Psoas muscle (tissue), 2 donors: Measurements from ENCODE around the genes OTOA, PDZD9 and SDR42E2.

DNA sequence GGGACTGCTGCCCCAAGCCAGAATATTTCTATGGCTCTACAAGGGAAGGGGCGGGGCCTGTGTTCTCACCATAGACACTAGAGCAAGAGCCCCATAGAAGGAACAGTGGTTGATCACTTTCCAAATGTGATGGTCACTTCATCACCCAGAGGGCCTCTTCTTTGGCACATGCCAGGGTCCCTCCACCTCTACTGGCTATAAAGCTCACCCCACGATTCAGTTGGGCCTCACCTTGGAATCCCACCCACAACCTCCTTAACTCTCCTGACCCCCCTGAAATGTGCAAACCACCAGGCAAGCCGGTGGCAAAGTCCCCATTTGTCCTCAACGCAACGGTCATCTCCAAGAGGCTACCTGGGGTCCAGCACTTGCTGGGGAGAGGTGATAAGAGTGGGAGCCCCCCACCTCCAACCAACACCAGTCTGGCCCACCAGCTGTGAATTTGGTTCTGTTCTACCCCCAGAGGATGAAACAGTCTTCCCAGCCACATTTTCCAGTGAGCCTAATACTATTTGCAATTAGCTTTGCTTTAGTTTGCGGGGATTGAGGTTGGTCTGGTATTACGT, 24.8 kb downstream of the GPRC5B start:
- PRO-cap, 2 experiments = no peak in any of the 2 experiments

DNA sequence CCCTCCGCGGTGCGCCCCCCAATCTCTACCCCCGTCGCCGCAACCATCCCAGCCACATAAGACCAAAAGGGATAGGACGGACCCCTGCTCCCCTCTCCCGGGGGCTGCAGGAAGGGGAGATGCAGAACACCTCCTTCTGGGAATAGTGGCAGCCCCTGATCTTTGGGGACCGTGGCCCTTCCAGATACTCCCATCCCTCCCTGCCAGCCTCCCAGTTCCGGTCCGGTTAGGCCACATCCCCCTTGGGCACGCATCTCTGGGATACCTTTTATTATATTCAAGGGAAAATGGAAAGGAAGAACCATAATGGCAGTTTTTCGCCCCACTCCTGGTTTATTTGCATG, 1.3 kb upstream of the GPRC5B start:
- PRO-cap, 2 experiments = no peak in any of the 2 experiments

DNA sequence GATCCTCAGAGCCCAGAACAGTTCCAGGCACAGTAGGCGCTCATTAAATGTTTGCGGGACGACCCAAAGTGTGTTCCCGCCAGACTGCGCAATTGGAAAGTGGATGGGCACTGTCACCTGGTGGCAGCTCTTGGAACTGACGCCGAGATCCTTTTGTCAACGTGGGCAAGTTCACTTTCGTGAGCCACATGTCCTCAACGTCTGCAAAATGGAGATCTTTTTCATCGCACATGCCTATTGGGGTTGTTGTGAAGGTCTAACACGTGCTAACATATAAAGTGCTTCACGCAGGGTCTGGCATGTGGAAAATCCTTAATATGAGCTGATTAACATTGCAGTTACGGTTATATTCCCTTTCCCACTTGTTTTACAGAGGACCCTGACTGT, 1.7 kb upstream of the GPRC5B start:
- PRO-cap, 2 experiments = no peak in any of the 2 experiments

DNA sequence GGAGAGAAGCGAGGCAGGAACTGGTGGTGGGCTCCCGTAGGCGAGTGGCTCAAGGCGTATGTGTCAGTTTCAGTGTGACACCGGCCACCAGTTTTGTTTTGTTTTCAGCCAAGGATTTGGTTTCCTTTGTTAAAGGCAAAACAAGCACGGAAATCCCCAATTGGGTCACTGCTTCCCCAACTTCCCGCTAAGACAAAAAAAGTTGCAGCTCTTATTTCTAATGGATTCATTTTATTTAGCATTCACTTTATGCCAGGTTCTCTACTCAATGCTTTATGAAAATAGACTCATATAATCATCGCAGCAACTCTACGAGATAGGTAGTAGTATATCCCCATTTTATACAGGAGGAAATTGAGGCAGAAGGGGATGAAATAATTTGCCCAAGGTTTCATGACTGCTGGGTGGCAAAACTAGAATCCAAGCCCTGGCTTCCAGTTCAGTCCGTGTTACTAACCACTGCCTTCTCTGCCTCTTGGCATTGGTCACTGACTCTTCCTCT, 110.4 kb downstream of the GP2 start:
- PRO-cap, 2 experiments = no peak in any of the 2 experiments

DNA sequence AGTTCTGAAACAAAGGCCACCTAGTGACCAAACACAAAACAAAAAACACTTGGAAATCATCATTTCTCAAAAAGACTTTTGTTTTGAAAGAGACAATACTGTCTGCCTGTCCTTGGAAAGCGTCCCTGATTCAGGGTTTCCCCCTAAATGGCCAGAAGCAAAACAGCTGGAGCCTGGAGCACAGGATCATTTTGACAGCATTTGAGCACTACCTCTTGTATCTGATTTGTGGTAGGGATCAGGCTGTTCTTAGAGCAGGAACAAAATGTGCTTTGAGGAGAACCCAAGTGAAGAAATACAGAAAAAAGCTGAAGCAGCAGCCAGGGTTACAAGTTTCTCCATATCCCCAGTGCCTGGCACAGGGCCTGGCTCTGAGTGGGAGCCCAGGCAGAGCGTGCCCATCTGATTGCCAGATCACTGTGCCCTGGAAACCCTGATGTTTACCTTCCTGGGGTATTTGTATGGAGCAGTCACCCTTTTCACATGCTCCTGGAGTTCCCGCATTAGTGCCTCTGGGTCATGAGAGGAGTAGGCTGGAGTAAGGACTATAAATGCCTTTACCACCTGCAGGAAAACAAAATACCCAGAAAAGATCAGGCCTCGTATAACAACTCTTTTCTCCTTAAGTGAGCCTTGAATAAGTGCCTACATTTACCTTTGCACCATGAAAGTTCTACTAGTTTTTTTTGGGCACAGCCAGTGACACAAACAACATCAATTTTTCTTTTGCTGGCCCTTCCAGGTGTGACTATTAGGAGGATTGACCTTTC, 11.5 kb upstream of the ACSM2B start:
- PRO-cap, 2 experiments = no peak in any of the 2 experiments

DNA sequence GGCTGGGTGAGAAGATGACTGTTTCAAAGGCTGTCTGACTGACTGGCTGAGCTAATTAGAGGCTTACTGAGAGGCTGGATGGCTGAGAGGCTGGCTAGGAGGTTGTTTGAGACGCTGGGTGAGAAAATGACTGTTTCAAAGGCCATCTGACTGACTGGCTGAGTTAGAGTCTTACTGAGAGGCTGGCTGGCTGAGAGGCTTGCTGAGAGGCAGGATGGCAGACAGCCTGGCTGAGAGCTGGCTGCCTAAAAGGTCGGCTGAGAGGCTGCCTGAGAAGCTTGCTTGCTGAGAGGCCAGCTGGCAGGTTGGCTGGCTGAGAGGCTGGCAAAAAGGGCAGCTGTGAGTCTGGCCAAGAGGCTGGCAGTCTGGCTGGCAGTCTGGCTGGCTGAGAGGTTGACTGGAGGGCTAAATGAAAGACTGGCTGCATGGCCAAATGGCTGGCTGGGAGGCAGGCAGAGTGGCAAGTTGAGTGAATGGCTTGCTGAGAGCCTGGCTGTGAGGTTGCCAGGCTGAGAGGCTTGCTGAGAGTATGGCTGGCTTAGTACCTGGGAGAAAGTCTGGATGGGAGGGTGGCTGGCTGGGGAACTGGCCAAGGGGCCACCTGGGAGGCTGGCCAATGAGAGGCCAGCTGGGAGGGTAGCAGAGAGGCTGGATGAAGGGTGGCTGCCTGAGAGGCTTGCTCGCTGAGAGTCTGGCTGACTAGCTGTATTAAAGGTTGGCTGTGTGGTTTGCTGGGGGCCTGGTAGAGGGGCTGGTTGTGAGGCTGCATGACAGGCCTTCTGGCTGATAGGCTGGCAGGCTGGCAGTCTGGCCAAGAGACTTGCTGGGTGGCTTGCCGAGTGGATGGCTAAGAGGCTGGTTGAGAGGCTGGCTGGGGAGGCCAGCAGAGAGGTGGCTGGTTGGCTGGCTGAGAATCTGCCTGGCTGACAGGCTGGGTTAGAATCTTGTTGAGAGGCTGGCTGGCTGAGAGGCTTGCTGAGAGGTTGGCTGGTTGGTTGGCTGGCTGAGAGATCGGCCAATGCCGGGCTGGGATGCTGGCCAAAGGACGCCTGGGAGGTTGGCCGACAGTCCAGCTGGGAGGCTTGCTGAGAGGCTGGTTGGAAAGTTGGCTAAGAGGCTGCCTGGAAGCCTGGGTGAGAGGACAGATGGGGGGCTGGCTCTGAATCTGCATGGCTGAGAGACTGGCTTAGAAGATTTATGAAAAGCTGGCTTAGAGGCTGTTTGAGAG, 35.5 kb upstream of the ACSM2B start:
- PRO-cap, 2 experiments = no peak in any of the 2 experiments

- PRO-cap, 2 experiments = no peak in any of the 2 experiments
These were observed 23.6 kb downstream of the ACSM1 start for GRCh38 chr16:20673778-20674322.

DNA sequence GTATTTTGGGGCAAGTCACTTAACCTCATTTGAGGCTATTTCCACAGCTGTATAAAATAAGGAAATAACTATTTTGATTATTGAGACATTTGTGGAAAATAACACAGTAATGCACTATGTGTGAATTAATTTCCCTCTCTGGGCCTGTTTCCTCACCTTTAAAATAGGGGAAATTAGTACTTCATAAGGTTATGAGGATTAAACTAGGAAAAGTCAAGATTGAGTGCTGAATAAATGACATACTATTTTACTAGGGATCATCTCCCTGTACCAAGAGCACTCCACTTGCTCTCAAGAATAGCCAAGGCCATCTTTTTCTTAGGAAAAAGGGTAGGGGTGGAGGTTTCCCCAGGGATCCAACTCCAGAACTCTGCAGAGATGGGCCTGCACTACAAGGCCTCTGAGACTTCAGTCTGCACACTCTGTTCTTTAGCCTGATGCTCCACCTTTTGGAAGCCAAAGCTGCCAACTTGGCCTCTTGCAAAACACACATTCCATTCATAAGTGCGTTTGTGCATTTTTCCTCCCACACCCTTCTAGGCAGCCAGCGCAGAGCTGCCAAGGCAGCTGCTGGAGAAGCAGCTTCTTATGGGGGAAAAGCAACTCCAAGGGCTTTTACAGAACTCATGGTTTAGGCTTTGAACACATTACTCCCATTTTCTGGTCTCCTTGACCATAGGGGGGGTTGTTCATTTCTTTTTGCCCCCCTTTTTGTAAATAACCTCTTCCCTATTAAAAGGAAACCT, 45.2 kb downstream of the REXO5 start:
- PRO-cap, 2 experiments = peak in 2 of 2 experiments; most common plus-strand start position 552 of the sequence (in 2); most common minus-strand start position 415 of the sequence (in 1)

GRCh38 chr16:20866064-20866629, 34.0 kb downstream of the DCUN1D3 start:
- PRO-cap, 2 experiments = no peak in any of the 2 experiments

- PRO-cap, 2 experiments = no peak in any of the 2 experiments
These were observed 102.1 kb downstream of the DNAH3 start for GRCh38 chr16:21048612-21048811.

DNA sequence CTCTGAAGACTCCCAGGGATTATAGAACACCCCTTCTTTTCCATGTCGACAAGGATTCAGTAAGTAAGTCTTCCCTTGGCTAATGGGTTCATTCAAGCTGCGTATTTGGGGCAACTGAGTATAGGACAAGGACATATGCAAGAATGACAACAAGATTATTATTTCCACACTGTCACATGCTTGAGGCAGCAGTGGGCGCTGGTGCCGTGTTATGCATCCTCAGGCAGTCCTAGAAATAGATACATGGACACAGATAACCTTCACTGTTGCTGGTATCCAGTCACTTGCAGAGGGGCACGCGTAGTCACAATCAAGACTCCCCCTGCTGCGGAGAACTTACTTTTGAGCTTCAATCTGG, 1.1 kb downstream of the CRYM start:
- PRO-cap, 2 experiments = no peak in any of the 2 experiments

GRCh38 chr16:21372143-21372845, 94.2 kb upstream of the CRYM start:
- PRO-cap, 2 experiments = no peak in any of the 2 experiments

GRCh38 chr16:21404621-21405047, 126.5 kb upstream of the CRYM start:
- PRO-cap, 2 experiments = no peak in any of the 2 experiments

GRCh38 chr16:21626511-21627444, 25.6 kb downstream of the IGSF6 start:
- PRO-cap, 2 experiments = no peak in any of the 2 experiments

DNA sequence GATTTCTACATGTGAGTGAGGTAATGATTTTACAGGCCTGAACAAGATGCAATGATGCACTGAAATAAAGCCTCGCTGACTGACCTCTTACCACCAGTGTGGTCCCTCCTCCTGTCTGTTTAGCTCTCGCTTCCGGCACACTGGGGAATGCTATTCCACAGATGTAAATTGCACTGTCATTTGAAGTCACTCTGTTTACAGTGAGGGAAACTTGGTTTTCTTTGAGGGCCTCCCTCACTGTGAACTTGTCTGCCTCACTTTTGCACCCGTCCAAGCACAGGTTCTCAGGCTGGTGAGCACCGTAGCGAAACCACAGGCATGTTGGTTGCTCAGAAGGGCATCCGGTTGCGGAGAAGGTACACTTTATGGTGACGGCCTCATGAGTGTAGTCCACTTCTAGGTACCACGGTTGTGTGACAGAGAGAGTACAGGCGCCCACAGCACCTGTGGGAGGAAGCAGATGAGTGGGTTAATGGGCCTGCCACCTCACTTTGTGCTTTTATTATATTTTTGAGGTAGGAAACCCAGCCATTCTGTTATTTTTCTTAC, 5.3 kb downstream of the IGSF6 start:
- PRO-cap, 2 experiments = no peak in any of the 2 experiments

GRCh38 chr16:21663739-21664374, at the start of gene OTOA:
TSS of gene OTOA (plus strand) at chr16:21663968.
- PRO-cap, 2 experiments = no peak in any of the 2 experiments

- PRO-cap, 2 experiments = no peak in any of the 2 experiments
These were observed 21.3 kb downstream of the NPIPB4 start for GRCh38 chr16:21836197-21836634.

DNA sequence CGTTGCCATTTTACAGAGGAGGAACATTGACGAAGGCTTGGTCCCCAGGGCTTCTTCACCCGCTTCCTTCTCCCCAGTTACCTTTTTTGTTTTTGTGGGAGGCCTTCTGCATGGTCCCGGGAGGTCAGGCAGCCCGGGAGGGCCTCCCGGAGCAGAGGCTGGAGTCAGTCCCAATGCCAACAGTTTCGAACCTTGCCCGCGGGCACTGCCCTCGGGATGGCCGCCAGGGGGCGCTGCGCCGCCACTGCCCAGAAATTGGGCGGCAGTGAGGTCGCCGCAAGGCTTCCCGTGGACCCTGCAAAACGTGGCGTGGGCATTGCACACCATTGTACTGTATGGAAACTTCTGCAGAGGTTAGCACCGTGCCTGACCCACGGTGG, at the start of gene PDZD9:
PDZD9 (minus strand) TSS at position 181 of the 380 bp plus-strand sequence.
- PRO-cap, 2 experiments = no peak in any of the 2 experiments

- PRO-cap, 2 experiments = no peak in any of the 2 experiments
These were observed at the start of gene SDR42E2 for GRCh38 chr16:22162193-22162790. TSS of gene SDR42E2 (plus strand) at chr16:22162506.

GRCh38 chr16:22211626-22212321, 5.7 kb downstream of the EEF2K start:
- PRO-cap, 2 experiments = no peak in any of the 2 experiments